Testis (tissue), 5 donors: Measurements from ENCODE around the gene TNP1.

- PRO-cap, 3 experiments, result peak in 2 of 3 experiments; most common plus-strand start chr2:216860187 (in 1); most common minus-strand start chr2:216859916 (in 1)
- RAMPAGE, long total RNA, 2 experiments, result start-site peak on the minus strand in 2 of 2 experiments, at chr2:216859931-216860071 at its widest, 4,640 to 18,903 reads per replicate
- RRBS, result no CpG with 5 or more reads among the region's 11 CpGs
Observed at GRCh38 chr2:216859728-216860347, at the start of gene TNP1. TSS of gene TNP1 (minus strand) at chr2:216860064.

GRCh38 chr2:216880570-216881243 is 20.8 kb upstream of the TNP1 start:
- PRO-cap, 3 experiments, result no peak in any of the 3 experiments
- RAMPAGE, long total RNA, 2 experiments, result no peak in any of the 2 experiments
- RRBS, result no CpG with 5 or more reads among the region's 7 CpGs

DNA sequence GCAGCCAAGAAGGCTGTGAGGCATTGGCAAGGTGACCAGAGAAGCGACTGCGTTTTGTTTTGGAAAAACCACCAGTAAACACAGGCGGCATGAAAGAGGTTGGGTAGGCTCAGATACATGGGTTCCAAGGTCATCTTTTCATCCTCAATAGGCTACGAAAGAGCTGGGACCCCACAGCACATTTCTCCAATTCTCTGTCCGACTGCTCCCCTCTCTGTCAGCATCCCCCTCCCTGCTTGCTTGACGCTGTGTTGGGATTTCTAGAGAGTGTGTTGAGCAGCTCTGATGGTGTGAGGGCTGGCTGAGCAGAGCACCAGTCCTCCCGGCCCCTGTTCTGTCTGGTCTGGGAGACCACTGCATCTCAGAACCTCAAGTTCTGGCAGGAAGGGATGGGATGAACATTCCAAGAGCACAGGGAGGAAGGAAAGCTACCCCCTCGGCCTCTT is 74.0 kb upstream of the TNP1 start:
- PRO-cap, 3 experiments, result no peak in any of the 3 experiments
- RAMPAGE, long total RNA, 2 experiments, result no peak in any of the 2 experiments
- RRBS, result no CpG with 5 or more reads among the region's 8 CpGs

DNA sequence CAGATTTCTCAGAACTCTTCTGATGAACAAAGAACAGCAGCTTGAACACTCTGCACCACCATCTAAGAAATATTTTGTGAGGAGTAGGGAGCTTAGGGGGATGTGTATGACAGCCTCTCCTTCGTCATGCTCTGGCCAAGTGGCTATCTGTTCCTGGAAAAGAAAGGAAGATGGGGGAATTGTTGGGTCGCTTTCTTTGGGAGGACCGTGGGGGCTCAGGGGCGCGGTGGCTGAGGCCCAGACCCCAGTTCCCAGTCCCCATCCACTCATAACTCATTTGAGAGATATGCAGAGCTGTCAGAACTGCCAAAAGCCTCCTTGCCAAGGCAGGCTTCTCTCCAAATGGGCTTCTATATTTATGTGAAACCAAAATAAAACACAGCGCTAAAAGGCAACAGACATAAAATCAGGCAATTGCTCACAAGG is 114.7 kb upstream of the TNP1 start:
- PRO-cap, 3 experiments, result no peak in any of the 3 experiments
- RAMPAGE, long total RNA, 2 experiments, result no peak in any of the 2 experiments
- RRBS, result no CpG with 5 or more reads among the region's 6 CpGs

DNA sequence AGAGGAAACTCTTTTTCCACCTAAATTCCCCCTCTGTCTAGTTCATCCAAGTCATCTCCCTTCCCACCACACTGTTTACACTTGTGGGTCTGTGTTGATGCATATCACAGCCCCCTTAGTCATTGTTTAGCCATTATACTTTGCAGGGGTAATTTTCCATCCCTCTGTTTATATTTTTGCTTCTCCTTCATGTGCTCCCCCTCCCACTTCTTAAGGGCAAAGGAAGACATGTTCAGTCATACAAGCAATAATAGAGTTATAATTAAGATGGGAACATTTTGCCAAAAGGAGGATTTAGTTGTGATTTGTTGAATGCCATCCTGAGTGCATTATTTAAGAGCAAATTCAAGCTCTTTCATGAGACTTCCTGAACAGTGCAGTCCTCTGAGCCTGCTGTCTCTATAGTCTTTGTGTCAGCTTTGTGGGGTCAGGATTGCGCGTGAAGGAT is 187.8 kb upstream of the TNP1 start:
- PRO-cap, 3 experiments, result no peak in any of the 3 experiments
- RAMPAGE, long total RNA, 2 experiments, result no peak in any of the 2 experiments
- RRBS, result no CpG with 5 or more reads among the region's 2 CpGs

DNA sequence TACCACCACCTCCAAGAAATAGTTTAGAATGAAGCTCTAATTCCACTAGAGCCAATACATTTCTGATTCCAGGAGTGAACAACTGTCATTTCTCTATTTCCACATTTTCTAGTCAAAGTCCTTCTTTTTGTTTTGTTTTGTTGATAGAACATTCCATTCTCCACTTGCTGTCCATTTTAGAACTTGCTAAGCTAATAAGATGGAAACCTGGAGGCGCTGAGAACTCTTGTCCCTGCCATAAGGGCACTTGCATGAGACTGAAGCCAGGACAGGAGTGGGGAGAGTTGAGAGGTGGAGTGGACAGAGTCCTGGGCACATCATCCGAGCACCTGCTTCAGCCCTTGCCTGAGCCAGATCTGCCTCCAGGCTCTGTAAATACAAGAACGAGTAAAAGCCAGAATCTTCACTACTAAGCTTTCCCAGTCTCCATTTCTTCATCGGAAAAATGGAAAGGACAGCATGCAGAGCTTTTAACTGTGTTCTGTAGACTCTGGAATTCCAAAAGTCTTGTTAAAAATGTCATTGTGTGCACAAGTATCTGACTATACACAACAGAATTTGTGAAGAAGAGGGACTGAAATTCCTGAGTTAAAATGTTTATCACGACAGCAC is 498.0 kb upstream of the TNP1 start:
- PRO-cap, 3 experiments, result no peak in any of the 3 experiments
- RAMPAGE, long total RNA, 2 experiments, result no peak in any of the 2 experiments
- RRBS, result no CpG with 5 or more reads among the region's 5 CpGs

GRCh38 chr2:217714218-217714820 is 288.5 kb downstream of the TNS1 start:
- PRO-cap, 3 experiments, result no peak in any of the 3 experiments
- RAMPAGE, long total RNA, 2 experiments, result no peak in any of the 2 experiments
- RRBS, result no CpG with 5 or more reads among the region's 13 CpGs

DNA sequence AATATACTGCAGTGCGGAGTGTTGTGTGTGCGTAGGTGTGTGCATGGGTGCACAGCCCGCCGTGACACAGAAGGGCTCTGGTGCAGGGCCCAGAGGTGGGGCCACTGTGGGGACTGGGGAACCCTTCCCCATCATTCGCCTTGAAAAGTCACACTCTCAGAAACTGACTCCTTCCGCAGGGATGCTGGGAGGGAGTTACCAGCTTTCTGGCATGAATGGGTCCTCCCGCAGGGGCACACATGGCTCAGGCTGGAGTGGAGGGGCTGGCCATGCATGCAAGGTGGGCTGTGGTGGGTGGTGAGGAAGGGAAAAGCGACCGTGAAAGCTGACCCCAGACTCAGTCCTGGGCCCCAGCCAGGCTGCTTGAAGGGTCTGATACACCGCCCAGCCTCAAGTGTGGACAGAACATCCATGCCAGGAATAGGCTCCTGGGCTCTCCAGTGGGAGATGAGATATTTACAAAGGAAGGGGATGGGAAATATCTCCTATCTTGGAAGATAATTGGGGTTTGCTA is 201.1 kb downstream of the TNS1 start:
- PRO-cap, 3 experiments, result no peak in any of the 3 experiments
- RAMPAGE, long total RNA, 2 experiments, result no peak in any of the 2 experiments
- RRBS, result no CpG with 5 or more reads among the region's 10 CpGs

GRCh38 chr2:217828469-217828977 is 174.3 kb downstream of the TNS1 start:
- PRO-cap, 3 experiments, result no peak in any of the 3 experiments
- RAMPAGE, long total RNA, 2 experiments, result no peak in any of the 2 experiments
- RRBS, result no CpG with 5 or more reads among the region's 9 CpGs

DNA sequence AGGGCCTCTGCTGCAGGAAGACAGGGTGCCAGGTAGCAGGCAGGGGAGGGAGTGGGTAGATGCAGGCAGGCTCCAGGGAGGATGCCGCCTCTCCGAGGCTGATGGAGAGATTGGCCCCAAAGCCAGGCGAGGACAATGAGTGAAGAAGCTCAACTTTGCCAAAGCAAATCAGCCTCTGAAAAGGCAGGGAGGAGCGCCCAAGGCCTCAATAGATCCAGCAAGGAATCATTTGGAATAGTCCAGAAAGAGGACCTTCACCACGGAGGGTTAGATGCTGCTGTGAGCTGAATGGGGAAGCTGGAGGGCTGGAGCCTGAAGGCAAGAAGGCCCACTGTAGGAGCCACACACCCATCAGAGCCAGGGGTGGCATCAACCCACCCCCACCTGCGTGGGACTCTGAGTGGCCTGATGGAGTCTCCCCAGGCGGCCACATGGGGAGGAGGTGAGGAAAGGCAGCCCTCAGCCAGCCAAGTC is 133.6 kb downstream of the TNS1 start:
- PRO-cap, 3 experiments, result no peak in any of the 3 experiments
- RAMPAGE, long total RNA, 2 experiments, result no peak in any of the 2 experiments
- RRBS, result no CpG with 5 or more reads among the region's 7 CpGs

DNA sequence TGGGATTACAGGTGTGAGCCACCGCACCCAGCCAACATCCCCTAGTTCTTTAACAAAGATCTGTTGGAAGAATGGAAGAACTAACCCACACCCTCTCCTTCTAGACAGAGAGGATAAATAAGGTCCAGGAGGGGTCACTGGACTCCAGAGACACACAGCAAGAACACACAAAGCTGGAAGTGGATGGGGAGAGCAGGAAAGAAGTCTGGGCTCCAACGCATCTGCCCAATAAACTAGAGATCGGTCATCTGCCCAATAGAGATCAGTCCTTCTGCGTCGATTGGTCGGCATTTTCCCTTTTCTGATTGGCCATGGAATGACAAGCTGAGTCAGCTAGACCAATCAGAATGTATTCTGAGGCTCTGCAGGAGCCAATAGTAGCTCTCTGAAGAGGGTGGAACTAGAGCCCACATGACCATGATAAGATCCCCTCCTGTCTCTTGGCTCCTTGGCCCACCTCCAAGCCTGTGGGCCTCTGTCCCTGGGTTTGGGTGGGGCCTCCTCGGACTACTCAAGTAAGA is 115.2 kb downstream of the TNS1 start:
- PRO-cap, 3 experiments, result no peak in any of the 3 experiments
- RAMPAGE, long total RNA, 2 experiments, result no peak in any of the 2 experiments
- RRBS, result no CpG with 5 or more reads among the region's 7 CpGs

DNA sequence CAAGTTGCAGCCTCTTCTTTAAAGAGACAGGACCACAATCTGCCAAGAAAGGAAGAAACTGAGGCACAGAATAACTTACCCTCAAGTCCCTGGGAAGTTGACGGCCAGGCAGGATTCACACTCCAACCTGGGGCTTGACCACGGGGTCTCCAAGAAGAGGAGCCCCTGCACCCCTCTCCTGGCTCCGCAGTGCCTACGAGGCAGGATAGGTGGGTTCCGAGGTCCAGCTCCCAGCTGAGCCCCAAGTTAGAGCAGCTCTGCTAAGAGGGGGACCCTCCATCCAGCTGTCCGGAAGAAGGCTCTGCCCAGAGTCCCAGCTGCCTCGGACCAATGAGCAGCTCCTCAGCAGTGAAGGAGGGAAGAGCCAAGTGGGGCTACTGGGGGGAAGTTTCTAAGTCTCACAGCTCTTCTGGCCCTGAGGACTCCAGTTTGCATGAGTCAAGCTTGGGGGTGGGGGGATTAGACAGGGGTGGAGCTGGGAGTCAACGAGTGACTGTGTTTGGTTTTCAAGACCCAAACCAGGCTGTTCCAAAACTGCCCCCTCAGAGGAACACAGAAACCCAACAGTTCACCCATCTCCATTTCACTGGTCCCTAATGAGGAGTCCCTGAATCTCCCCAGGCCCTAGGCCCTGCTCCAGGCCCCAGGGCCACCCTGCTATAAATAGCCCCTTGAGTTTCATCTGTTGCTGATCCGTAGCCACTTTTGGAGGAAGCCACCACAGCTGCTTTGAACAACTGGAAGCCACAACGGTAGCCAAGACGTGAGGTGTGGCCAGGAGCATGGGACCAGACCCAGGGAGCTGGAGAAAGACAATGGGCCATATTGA is 101.0 kb downstream of the TNS1 start:
- PRO-cap, 3 experiments, result no peak in any of the 3 experiments
- RAMPAGE, long total RNA, 2 experiments, result no peak in any of the 2 experiments
- RRBS, result no CpG with 5 or more reads among the region's 11 CpGs

DNA sequence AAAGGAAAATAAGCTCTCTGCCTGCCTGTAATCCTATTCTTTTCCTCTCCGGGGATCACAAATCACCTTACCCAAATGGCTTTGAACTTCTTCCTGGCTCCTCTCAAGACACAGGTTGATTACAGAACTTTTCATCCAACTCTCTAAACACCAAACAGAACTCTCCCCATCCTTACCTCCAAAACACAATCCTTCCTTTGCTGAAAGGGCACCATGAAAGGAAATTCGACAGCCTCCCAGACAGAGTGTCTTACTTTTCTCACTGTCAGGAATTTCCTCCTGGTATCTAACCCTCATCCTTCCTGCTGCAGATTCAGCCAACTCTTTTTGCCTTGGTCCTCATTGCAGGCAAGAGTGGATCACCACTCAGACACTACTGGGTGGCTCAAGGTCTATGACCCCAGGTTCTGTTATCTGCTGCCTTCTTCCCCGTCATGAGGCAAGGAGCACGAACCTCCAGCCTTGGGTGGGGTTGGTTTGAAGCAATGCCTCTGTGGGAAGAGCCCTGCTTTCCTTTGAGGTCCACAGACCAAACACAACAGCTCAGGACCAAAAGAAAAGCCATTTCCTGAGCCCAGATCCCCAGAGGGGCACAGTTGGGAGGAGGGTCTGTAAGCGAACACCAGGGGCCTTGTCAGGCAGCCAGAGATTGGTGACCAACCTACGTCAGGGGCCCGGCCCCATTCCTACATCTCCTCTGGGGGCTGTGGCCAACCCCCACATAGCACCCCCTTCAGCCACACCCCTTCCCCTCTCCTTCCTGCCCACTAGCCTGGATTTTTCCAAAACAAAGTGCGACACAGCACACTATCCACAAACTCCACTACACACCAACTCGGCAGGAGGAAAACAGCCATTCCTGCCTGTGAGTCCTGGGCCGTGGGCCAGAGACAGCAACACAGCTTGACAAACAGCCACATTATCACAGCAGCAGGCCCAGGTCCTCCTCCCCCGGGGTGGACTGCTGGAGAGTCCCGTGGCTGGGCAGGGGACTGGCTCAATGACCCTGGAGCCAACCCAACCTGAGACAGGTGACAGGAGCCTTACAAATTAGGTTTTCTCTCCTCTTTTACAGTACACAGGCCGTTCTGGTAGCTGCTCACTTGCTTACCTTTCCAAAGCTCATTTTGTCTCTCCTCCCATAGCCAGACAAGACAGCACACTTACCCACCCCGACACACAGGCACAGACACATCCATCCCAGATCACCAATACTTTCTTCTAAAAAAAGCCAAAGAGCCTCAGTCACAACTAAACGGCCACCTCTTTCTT is 98.9 kb downstream of the TNS1 start:
- PRO-cap, 3 experiments, result peak in 3 of 3 experiments; most common plus-strand start position 785 of the sequence (in 1); most common minus-strand start position 699 of the sequence (in 2)
- RAMPAGE, long total RNA, 2 experiments, result no peak in any of the 2 experiments
- RRBS, result no CpG with 5 or more reads among the region's 15 CpGs

DNA sequence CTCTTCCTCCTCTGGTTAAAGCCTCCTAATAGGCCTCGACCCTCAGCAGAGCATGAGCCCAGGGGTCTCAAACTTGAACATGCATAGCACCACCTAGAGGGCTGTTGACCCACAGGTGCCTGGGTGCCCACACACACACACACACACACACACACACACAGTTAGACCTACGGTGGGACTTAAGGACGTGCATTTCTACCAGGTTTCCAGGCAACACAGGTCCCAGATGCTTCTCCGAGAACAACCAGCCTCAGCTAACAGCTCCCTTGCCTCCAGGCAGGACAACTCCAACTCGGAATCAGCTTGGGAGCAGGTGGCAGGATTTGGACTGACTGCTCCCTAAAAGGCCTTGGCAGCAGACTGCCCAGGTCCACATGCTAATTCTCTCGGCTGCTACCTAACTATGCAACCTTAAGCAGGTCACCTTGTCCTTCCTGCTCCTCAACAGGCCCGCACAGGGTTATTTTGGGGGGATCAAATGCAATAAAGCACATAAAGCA is 93.3 kb downstream of the TNS1 start:
- PRO-cap, 3 experiments, result no peak in any of the 3 experiments
- RAMPAGE, long total RNA, 2 experiments, result no peak in any of the 2 experiments
- RRBS, result no CpG with 5 or more reads among the region's 7 CpGs

- PRO-cap, 3 experiments, result no peak in any of the 3 experiments
- RAMPAGE, long total RNA, 2 experiments, result no peak in any of the 2 experiments
- RRBS, result no CpG with 5 or more reads among the region's 16 CpGs
Observed at GRCh38 chr2:217930232-217931090, 72.3 kb downstream of the TNS1 start.

DNA sequence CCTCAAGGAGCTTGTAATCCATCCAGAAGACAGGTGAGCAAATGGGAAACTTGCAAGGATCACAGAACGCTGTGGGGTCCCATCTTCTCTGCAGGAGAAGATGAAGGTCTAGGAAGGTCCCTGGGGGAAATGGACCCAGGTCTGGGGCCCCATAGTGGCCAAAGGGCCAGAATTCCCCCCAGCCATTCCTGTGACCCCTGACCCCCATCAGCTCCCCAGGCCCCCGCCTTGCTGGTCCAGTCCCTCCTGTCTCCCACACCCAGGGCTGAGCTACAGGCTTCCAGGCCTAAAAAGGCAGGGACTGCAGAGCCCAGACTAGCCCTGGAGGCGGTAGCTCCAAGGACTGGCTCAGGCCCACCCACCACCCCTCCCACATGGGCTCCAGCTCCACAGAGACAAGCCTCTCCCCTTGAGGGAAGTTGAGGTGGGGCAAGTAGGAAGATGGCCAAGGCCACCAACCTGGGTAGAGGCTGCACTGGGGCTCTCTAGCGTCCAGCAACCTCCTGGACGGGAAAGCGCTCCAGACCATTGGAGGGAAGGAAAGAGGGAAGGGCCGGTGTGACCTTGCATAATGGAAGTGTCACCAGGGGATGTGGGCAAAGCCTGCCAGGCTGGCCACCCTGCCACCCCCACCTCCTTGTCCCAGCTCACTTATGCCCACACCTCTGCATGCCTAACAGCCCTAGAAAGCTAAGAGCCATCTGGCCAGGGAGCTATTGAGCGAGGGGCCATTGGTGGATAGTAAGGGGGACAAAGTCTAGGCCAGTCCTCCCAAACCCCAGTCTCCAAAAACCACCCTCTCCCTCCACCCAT is 63.1 kb downstream of the TNS1 start:
- PRO-cap, 3 experiments, result peak in 2 of 3 experiments; most common plus-strand start position 436 of the sequence (in 2); most common minus-strand start position 345 of the sequence (in 1)
- RAMPAGE, long total RNA, 2 experiments, result no peak in any of the 2 experiments
- RRBS, result no CpG with 5 or more reads among the region's 8 CpGs

DNA sequence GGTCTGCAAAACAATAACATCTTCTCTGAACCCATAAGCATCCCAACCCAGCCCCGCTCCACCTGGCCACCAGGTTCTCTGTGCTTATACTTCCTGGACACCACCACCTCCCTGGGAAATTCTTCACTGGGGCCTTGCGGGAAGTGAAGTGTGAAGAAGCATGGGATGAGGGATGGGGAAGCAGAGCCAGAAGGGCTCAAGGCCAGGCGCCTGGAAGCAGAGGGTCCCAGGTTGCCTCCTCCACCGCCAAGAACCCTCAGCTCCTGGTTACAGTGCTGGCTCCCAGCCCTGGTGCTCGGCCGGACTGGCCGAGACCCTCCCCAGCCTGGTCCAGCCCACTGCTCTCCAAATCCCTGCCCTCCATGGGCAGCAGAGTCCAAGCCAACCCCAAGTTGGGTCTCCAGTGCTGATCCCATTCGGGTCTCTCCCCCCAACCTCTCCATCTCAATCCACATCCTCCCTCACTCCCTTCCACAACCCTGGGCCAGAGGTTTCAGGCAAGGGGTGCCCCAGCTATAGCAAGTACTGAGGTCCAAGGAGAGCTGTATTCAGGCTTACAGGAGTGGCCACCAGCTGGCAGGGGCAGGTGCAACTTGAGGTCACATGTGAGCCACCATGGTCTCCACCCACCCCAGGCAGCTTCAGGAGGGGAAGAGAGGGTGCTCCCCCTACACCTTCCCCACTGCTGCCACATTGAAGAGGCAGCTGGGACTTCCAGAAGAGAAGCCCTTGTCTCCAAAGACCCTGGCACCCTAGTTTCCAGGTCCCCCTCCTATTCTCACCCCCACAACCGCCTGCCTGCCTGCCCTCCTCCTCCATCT is 60.6 kb downstream of the TNS1 start:
- PRO-cap, 3 experiments, result no peak in any of the 3 experiments
- RAMPAGE, long total RNA, 2 experiments, result no peak in any of the 2 experiments
- RRBS, result no CpG with 5 or more reads among the region's 9 CpGs

DNA sequence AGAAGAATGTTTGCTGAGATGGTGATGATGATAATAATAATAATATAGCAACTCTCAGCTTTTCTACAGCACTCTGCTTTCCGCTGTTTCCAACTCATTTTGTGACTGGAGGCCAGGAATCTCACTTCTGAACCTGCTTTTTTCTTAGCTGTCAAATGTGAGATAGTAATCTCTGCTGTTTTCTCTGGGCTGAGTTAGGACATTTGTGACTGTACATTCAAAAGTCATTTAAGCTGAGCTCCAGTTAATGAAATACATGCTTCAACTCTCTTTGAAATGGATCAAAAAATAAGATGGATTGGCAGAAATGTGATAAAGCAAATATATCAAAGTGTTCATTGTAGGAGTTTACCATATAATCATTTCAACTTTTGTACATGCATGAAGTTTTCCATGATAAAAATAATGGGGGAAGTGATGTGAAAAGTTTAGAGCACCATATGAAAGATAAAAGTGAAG is 58.3 kb downstream of the TNS1 start:
- PRO-cap, 3 experiments, result no peak in any of the 3 experiments
- RAMPAGE, long total RNA, 2 experiments, result no peak in any of the 2 experiments
- RRBS, result no CpG with 5 or more reads among the region's 1 CpG

- PRO-cap, 3 experiments, result no peak in any of the 3 experiments
- RAMPAGE, long total RNA, 2 experiments, result no peak in any of the 2 experiments
- RRBS, result no CpG with 5 or more reads among the region's 2 CpGs
Observed at GRCh38 chr2:217953348-217953652, 49.5 kb downstream of the TNS1 start.

GRCh38 chr2:217960153-217960826 is 42.5 kb downstream of the TNS1 start:
- PRO-cap, 3 experiments, result no peak in any of the 3 experiments
- RAMPAGE, long total RNA, 2 experiments, result no peak in any of the 2 experiments
- RRBS, result no CpG with 5 or more reads among the region's 6 CpGs